Cardiac muscle cell (in vitro differentiated cells and primary cell): ENCODE data around the gene UBE2U.

- RAMPAGE, long total RNA = no peak
- RRBS = no CpG with 5 or more reads among the region's 2 CpGs
Observed at GRCh38 chr1:61173769-61174186, 91.4 kb downstream of the NFIA start.

- RAMPAGE, long total RNA = no peak
- RRBS = no CpG with 5 or more reads among the region's 8 CpGs
Observed at GRCh38 chr1:61198597-61199007, 116.2 kb downstream of the NFIA start.

GRCh38 chr1:61436560-61437104 is 288.3 kb downstream of the TM2D1 start:
- RAMPAGE, long total RNA = no peak
- RRBS = no CpG with 5 or more reads among the region's 5 CpGs

DNA sequence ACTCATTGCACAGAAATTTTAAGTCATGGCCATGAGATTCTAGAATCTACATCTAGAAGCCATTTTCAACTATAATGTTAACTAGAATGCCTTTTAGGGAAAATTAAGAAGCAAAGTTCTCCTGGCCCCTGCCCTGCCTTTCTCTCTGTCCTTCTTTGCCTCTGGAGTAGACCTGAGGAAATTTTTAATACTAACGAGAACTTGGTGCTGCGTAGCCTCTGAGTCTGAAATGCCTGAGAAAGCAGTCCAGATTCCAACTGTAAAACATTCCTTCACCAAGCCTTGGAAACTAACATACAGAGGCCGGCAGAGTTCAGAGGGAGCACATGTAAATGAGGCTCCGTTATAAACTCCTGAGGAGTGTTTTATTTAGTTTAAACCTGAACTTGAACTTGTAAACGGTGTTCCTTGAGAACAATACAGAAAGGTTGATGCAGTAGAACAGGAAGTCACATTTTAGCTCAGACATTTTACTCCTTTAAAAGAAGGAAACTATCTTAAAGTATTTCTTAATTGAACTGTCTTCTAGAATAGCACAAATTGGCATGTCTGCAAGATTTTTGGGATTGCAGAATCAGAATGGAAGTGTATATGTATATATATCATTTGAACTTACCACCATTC is 280.7 kb downstream of the TM2D1 start:
- RAMPAGE, long total RNA = no peak
- RRBS = no CpG with 5 or more reads among the region's 5 CpGs

DNA sequence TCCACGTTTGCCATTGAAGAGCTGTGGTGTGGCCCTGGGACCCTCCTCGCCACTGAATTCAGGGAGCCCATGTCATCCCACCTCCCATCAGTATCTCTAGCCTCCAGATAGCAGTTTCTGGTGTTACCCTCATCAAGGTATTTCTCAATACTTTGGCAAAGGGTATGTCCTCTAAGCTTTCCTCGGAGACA is 233.6 kb downstream of the TM2D1 start:
- RAMPAGE, long total RNA = no peak
- RRBS = no CpG with 5 or more reads among the region's 3 CpGs

- RAMPAGE, long total RNA = no peak
- RRBS = no CpG with 5 or more reads among the region's 3 CpGs
Observed at GRCh38 chr1:61491613-61491895, 233.4 kb downstream of the TM2D1 start.

DNA sequence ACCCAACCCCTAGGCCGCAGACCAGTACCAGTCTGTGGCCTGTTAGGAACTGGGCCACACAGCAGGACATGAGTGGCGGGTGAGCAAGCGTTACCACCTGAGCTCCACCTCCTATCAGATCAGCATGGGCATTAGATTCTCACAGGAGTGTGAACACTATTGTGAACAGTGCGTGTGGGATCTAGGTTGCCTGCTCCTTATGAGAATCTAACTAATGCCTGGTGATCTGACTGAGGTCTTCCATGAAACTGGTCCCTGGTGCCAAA is 208.7 kb downstream of the TM2D1 start:
- RAMPAGE, long total RNA = no peak
- RRBS = no CpG with 5 or more reads among the region's 4 CpGs

DNA sequence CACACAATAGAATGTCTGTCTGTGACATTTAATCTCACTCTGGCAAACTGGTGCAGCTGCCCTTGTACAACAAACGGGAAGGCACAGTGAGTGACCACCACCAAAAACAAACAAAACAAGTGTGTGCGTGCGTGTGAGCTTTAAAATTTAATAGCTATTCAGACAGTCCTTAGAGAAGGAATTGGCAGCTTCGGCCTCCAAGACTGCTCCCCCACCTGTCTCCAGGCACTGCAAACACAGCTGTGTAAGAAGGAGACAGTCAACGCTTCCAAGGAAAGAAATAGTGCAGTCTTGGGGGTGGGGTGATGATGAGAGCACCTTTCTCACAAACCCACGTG is 84.3 kb downstream of the TM2D1 start:
- RAMPAGE, long total RNA = no peak
- RRBS = no CpG with 5 or more reads among the region's 6 CpGs

DNA sequence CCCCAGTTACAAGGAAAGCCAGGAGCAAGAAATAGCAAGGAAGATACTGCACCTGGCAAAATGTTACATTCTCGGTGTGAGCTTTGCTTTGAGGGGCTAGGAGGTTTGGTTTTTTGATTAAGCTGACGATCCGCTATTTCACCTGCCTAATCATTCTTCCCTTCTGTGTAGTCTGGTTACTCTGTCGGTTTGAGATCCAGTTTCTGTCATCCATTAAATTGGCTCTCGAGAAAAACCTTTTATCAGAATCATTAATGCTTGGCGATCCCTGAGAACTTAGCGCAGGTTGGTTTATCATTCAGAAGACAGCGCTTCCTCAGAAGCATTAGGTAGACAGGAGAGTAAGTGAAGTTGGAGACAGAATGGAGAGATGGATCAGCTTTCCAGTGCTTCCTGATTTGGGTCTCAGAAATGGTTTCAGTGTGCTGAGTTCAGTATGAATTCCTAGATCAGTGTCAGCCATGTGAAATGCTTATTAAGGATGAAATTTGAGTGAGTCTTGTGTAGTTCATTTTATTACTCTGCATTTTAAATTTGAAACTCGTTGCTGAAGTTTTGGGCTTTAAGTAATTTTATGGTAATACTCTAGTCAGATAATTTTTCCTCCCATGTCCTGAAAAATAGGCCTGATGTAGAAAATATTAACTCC is 1.3 kb downstream of the USP1 start:
- RAMPAGE, long total RNA = no peak
- RRBS = no CpG with 5 or more reads among the region's 9 CpGs

- RAMPAGE, long total RNA = no peak
- RRBS = no CpG with 5 or more reads among the region's 2 CpGs
Observed at GRCh38 chr1:62596773-62597309, 479 bp upstream of the ANGPTL3 start.

- RAMPAGE, long total RNA = no peak
- RRBS = no CpG with 5 or more reads among the region's 10 CpGs
Observed at GRCh38 chr1:63788890-63789557, 15.2 kb downstream of the ROR1 start.

DNA sequence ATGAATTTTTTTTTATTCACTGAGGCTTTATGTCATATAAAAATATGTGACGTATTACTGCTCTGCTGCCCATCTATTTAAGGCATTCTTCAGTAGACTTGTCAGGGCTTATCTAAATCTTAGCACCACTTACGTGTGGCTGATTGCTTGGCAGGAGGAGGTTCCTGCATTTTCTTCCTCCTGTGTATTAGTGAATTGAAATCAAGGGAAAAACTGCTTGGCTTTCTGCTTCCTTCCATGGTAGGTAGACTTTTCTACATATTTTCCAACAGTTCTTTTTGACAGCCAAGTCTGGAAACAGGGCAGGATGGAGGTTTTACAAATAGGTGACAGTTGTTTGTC is 80.3 kb downstream of the ROR1 start:
- RAMPAGE, long total RNA = no peak
- RRBS = no CpG with 5 or more reads among the region's 2 CpGs

DNA sequence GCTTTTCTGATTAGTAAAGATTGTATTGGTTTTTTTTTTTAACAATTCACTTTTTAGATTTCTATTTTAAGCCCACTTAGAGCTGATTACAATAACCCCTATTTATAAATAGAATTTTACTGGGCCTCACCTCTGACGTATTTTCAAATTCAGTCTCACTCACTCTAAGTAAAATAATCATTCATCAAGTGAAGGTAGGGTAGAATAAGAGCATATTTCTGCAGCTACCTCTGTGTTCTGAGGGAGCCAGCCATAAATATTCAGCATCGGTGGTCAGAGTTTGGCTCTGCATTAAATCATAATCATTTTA is 95.8 kb upstream of the UBE2U start:
- RAMPAGE, long total RNA = no peak
- RRBS = no CpG with 5 or more reads among the region's 2 CpGs

- RAMPAGE, long total RNA = no peak
- RRBS = no CpG with 5 or more reads among the region's 9 CpGs
Observed at GRCh38 chr1:64143277-64144145, 59.9 kb upstream of the UBE2U start.

DNA sequence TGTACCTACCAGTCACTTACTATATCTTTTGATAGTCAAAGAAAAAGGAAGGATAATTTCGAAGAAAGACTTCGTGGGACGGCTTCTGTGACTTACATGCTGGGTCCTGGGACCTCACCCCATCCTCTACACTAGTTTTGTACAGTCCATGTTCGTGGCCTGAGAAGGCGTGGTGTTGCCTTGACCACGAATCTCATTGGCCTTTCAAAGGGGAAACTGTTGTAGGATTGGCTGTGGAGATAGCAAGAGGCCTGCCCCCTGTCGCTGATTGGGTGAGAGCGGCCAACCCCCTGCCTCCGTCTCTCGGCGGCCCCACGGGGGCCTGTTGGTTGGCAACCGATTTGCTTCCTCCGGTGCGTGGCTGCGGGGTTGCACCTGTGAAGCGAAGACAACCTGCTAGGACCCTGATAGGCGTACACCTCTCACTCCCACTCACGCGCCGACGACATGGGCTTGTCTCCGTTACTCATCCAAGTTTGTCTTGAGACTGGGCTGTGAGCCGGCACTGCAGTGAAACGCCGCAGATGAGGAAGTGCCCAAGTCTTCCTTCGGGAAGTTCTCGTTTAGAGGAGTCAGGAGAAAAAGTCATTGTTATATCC is at the start of gene UBE2U:
UBE2U (plus strand) TSS at position 335 of the 599 bp plus-strand sequence.
- RAMPAGE, long total RNA = no peak
- RRBS = no CpG with 5 or more reads among the region's 28 CpGs

DNA sequence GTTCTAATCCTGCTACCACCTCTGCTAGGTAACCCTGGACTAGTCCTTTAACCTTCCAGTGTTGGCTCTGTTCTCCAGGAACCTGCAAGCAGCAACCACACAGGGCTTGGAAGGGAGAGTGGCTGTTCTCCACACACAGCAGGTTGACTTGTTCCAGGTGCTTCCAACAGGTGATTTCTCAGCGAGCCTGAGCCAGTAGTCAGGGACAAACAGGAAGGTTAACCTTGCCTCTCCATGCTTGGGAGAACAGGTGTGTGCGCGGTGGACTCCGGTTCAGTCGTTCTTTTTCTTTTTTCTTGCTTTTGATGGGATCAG is 838 bp upstream of the CACHD1 start:
- RAMPAGE, long total RNA = no peak
- RRBS = no CpG with 5 or more reads among the region's 5 CpGs

DNA sequence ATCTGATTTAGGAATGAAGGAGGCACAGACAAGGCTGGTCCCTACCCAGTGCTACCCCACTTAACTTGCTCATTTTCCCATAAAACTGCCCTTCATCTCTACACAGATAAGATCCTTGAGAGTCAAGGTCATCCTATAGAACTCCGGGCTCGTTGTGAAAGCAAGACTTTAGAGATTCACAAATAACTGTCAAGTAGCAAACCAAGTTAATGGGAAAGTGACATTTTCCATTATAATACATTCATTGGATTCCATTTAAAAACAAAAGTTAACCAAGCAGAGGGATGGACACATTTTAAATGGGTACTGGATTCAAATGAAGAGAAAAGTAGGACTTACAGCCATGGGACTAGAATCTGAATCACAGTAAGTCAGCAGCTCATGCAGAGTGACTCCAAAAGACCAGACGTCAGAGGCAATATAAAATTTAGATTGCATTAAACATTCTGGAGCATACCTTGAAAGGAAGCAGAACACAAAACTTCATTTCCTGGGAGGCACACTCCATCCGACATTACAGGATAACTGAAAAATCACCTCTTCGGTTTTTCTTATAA is 91.0 kb downstream of the RAVER2 start:
- RAMPAGE, long total RNA = no peak
- RRBS = no CpG with 5 or more reads among the region's 5 CpGs

DNA sequence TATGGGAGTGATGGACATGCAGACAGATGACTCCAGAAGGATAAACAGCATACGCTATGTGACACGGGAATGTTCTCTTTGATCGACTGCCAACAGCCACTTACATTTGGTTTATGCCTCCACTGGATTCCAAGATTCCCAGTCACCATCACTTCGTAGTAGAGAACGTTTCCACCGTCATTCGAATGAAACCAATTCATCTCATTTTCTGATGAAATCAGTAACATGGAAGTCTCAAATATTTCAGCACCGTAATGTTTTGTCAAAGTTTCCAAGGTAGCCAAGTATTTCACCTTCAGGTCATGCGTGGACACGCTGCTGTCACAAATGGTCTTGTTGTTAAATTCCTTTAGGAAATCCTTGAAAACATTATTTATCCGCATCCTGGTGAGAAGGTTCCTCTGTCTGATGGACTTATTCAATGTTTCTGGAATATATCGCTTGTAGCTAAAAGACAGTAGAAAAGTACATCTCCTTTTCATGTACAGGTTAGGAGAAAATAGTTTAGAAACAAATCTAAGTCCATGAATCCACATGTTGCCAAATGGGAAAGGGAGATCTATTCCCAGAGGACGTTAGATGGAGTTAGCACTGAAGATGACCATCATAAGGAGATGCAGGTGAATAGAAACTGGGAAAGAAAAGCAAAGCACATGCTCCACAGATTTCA is 99.5 kb downstream of the JAK1 start:
- RAMPAGE, long total RNA = no peak
- RRBS = no CpG with 5 or more reads among the region's 13 CpGs

DNA sequence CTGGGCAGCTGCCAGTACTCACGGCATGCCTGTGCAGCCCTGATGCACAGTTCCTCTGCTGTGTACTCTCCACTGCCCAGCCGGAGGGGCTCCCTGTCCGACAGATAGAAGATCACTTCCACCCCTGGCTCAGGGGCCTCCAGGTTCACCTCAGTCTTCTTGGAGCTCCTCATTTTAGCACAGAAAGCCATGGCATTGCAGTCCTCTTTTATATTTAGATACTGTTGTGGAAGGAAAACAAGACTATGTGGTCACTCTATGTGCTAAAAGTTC is 83.2 kb downstream of the JAK1 start:
- RAMPAGE, long total RNA = no peak
- RRBS = no CpG with 5 or more reads among the region's 3 CpGs

DNA sequence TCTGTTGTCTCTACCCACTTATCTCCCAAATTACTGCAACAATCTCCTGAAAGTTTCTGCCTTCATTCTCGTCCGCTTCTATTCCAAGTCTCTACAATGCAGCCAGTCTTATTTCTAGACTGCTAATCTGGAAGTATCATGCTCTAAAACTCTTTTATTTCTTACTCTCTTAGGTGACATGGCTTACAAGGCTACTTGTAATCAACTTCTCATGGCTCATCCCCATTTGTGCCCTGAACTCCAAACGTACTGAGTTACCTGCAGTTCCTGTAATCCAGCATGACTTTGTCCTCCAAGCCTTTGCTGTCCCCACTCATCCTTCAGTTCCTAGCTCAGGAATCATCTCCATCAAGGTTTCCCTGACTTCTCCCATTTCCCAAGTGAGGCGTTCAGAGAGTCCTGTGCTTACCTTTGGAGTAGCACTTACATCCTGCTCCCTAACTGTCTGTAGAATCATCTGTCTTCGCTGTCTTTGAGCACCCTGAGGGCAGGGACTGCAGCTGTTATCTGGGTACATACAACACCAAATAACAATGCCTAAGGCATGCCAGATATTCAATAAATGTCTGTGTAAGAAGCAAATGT is 65.6 kb downstream of the JAK1 start:
- RAMPAGE, long total RNA = no peak
- RRBS = no CpG with 5 or more reads among the region's 5 CpGs